Astrocyte (in vitro differentiated cells and primary cell): ENCODE measurements around a stretch of chr3.

DNA sequence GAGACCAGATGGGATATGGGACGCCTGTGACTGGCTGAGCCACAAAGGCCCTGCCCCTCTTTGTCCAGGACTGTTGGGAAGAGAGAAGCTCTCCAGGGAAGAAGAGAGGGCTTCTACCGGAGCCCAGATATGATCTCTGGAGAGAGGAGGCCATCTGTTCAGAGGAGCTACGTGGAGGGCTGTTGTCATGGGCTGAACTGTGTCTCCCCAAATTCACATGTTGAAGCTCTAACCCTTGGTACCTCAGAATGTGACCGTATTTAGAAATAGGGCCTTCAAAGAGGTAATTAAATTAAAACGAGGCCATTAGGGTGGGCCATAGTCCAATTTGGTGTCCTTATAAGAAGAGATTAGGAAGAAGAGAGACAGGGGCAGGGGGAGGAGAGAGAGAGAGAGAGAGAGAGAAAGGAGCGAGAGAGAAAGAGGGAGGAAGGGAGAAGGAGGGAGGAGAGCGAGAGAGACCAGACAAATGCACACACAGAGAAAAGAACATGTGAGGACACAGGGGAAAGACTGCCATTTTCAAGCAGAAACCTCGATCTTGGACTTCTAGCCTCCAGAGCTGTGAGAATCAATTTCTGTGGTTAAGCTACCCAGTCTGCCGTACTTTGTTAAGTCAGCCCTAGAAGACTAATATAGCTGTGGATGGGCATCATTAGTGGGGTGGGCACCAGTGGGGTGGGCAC is 87.1 kb upstream of the HACD2 start:
- PRO-cap, result no peak
- RRBS, 2 experiments, result no CpG with 5 or more reads among the region's 9 CpGs

DNA sequence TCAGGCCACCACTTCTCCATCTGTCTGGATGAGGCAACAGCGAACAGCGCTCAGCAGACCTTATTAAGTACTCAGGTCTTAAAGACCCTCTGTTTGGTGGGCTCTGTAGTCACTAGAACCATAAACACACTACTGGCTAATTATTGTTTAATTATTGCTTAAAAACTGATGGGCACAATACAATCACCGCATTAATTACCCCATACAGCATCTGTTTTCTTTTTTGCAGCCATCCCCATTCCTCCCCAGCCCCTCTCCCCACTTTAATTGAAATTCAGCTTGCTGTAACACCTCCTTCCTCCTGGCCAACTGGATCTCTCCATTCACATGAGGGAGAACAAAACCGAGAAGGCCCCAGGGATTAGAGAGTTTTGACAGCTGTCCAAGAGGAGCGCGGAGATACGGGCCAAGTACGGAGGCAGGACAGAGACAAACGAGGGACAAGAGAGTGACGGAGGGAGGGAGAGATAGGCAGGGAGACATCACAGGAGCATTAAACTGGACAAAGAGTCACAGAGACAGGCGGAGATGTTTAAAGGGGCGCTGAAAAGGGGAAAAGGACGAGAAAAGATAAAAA is 1.1 kb upstream of the KALRN start:
- PRO-cap, result no peak
- RRBS, 2 experiments, result no CpG with 5 or more reads among the region's 13 CpGs

GRCh38 chr3:124092721-124093288 is 59.6 kb downstream of the KALRN start:
- PRO-cap, result unidirectional peak, plus-strand start at chr3:124093090
- RRBS, 2 experiments, result no CpG with 5 or more reads among the region's 8 CpGs

DNA sequence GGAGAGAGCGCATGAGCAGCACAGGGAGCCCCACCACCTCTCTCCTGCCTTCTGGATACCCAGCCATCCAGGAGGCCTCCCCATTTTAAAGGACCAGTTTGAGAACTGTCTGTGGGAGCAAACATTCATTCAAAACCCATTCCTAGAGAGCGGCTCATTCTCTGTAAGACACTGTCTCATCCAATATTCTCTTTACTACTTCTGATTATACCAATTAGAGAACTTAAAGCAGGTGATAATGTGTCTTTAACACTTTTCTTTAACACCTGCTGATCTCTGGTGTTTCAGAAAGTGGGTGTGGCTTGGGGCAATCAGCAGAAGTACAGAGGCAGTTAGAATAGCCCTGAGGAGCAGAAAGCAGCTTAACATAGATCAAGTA is 219.6 kb downstream of the KALRN start:
- PRO-cap, result no peak
- RRBS, 2 experiments, result no CpG with 5 or more reads among the region's 2 CpGs

DNA sequence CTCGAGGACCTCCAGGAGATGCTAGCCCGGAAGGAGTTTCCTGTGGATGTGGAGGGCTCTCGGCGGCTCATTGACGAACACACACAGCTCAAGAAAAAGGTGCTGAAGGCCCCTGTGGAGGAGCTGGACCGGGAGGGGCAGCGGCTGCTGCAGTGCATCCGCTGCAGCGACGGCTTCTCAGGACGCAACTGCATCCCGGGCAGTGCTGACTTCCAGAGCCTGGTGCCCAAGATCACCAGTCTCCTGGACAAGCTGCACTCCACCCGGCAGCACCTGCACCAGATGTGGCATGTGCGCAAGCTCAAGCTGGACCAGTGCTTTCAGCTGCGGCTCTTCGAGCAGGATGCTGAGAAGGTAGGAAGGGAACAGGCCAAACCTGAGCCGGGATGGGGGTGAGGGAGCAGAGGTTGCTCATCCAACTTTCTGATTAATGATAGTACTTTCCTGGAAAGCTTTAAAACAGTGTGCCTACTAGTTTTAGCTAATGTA is 235.8 kb downstream of the KALRN start:
- PRO-cap, result no peak
- RRBS, 2 experiments, result 93 to 96% methylated on average over 8 to 10 of the region's 17 CpGs

DNA sequence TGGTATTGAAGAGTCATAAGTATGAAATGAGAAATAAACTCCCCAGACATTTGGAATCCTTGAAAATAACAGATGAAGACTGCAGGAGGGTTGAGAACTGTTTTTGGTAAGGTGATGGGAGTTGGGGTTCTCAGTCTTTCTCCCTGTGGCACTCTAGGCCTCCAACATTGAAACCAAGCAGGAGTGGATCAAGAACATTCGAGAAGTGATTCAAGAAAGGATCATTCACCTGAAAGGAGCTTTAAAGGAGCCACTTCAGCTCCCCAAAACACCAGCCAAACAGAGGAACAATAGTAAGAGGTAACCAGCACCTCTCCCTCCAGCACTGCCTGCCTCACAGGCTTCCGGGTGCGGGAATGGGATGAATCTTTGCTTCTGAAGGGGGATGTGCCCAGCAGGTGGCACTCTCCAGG is 237.7 kb upstream of the UMPS start:
- PRO-cap, result no peak
- RRBS, 2 experiments, result no CpG with 5 or more reads among the region's 3 CpGs

GRCh38 chr3:124562768-124563224 is 167.5 kb upstream of the UMPS start:
- PRO-cap, result no peak
- RRBS, 2 experiments, result no CpG with 5 or more reads among the region's 14 CpGs

DNA sequence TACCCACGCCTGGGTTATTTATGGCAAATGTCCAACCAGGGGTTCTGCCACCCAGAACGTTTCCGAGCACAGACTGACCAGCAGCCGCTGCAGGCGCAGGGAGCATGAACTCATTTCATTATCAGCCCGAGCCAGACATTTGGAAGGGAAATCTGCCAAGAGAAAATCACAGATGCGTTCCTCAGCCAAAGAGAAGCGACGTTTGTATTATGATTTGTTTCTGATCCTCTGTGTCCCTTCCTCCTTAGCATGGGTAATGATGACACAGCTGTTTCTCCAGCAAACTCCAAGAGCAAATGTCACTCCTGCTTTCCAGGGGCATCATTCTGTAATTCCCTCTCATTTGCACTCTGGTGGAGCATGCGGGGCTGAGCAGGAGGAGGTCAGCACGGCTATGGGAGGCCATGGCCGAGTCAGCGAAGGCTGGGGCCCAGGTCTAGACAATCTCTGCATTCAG is 42.1 kb downstream of the UMPS start:
- PRO-cap, result no peak
- RRBS, 2 experiments, result no CpG with 5 or more reads among the region's 13 CpGs

- PRO-cap, result no peak
- RRBS, 2 experiments, result no CpG with 5 or more reads among the region's 25 CpGs
These were observed 50.5 kb downstream of the UMPS start for GRCh38 chr3:124780300-124781522.

GRCh38 chr3:124812644-124813268 is 74.4 kb downstream of the ITGB5 start:
- PRO-cap, result unidirectional peak, plus-strand start at chr3:124813016
- RRBS, 2 experiments, result 1 to 15% methylated on average over 4 of the region's 10 CpGs

DNA sequence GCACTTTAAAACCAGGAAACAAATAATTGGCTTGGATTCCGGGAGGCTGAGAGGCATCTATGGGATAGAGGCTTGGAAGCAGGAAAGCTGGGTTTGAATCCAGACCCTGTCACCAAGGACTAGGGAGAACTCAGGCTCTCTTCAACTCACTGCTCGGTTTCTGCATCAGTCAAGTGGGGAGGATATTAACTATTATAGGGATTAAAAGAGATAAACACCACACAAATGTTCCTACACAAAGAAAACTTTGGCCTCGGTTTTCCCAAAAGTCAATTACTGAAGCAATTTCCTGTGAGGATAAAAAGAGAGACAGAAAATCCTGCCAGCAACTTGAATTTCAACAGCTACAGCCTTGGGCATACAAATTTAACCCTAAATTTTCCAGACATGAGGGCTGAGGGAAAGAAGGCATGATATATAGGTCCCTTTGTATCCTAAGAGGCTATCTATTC is 36.0 kb downstream of the ITGB5 start:
- PRO-cap, result no peak
- RRBS, 2 experiments, result no CpG with 5 or more reads among the region's 3 CpGs

DNA sequence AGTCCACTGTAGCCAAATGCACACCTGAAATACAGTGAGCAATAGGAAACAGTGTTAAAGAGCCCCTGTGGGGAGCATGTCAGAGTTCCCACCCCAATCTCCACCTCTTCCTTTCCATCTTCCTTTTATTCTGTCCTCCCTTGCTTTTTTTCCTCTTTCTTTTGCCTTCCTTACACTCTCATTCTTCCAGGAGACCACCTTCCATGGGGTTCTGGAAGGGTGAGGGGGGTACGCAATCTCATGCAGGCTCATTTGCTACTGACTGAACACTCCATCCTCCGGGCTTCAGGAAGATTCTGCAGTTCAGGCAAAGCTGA is 22.5 kb downstream of the MUC13 start:
- PRO-cap, result no peak
- RRBS, 2 experiments, result no CpG with 5 or more reads among the region's 2 CpGs

GRCh38 chr3:125056521-125056928 is 728 bp upstream of the HEG1 start:
- PRO-cap, result no peak
- RRBS, 2 experiments, result no CpG with 5 or more reads among the region's 11 CpGs

GRCh38 chr3:125062731-125063199 is 7.0 kb upstream of the HEG1 start:
- PRO-cap, result no peak
- RRBS, 2 experiments, result 53% methylated on average over 2 of the region's 5 CpGs; no CpG with 5 or more reads in 1 of the 2 experiments

GRCh38 chr3:125310592-125311162 is 64.4 kb downstream of the ZNF148 start:
- PRO-cap, result no peak
- RRBS, 2 experiments, result no CpG with 5 or more reads among the region's 5 CpGs

DNA sequence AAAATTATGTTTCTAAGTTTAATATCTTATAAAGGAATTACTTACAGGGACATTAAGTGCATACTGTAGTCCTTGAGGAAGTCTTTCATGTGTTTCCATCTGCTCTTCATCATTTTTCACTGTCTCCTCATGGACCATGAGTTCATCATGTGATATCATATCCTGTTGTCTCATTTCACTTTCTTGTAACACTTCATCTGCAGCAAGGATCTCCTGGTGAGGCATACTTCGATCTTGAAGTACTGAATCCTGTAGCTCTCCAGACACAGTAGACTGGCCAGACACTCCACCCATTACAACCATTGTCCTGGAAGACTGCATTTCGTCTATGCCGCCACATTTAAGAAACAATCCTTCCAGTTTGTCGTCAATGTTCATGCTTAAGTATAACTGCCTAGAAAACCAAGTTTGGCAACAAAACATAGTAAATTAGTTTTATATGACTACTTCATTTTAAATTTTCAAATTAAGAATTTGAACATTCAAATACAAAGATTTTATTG is 61.8 kb downstream of the ZNF148 start:
- PRO-cap, result no peak
- RRBS, 2 experiments, result no CpG with 5 or more reads among the region's 4 CpGs

DNA sequence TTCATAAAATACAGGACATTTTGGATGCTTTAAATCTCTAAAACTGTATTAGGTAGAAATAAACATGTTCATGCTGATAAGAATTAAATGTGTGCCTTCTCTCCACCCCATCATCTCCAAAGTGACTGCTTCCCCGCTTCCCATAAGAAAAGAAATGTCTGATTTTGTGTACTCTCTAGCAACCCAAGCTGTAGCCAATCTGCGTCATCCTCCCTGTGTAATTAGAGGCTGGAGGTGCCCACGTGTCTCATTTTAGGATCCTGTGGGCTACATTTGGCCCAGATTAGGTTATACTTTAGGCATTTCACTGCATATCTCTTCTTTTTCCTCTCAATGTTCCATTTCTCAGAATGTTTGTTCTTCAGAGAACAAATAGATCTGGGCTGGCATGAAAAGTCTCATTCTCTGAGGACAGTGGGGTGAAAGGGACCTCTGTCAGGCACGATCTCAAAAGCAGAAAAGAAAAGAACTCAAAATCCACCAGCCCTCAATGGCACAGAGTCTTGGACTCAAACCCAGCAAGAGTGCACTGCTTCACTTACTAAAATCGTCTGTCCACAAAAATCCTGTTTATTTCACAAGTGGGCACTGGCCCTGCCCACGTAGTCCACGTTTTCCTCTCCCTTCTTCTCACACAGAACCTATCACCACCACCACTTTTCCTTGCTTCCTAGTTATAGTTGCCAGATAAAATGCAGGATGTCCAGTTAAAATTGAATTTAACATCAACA is 19.4 kb upstream of the ZNF148 start:
- PRO-cap, result no peak
- RRBS, 2 experiments, result no CpG with 5 or more reads among the region's 7 CpGs

DNA sequence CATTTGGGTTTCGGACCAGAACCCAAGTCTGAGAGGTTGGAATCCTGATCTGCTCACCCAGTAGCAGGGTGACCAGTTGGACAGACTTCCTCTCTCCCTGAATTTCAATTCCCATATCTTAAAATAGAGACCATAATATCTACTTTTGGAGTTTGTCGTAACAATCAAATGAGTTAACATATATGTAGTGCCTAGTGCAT is 62.8 kb upstream of the ZNF148 start:
- PRO-cap, result no peak
- RRBS, 2 experiments, result no CpG with 5 or more reads among the region's 2 CpGs

- PRO-cap, result no peak
- RRBS, 2 experiments, result no CpG with 5 or more reads among the region's 15 CpGs
These were observed 1.4 kb upstream of the OSBPL11 start for GRCh38 chr3:125596589-125597275.

GRCh38 chr3:125833816-125834407 is 135.1 kb upstream of the ROPN1B start:
- PRO-cap, result no peak
- RRBS, 2 experiments, result no CpG with 5 or more reads among the region's 6 CpGs